ENCODE measurements around a stretch of chr1.

- RRBS, result no CpG with 5 or more reads among the region's 13 CpGs
Observed at GRCh38 chr1:169103034-169104075, 3.1 kb upstream of the ATP1B1 start.

DNA sequence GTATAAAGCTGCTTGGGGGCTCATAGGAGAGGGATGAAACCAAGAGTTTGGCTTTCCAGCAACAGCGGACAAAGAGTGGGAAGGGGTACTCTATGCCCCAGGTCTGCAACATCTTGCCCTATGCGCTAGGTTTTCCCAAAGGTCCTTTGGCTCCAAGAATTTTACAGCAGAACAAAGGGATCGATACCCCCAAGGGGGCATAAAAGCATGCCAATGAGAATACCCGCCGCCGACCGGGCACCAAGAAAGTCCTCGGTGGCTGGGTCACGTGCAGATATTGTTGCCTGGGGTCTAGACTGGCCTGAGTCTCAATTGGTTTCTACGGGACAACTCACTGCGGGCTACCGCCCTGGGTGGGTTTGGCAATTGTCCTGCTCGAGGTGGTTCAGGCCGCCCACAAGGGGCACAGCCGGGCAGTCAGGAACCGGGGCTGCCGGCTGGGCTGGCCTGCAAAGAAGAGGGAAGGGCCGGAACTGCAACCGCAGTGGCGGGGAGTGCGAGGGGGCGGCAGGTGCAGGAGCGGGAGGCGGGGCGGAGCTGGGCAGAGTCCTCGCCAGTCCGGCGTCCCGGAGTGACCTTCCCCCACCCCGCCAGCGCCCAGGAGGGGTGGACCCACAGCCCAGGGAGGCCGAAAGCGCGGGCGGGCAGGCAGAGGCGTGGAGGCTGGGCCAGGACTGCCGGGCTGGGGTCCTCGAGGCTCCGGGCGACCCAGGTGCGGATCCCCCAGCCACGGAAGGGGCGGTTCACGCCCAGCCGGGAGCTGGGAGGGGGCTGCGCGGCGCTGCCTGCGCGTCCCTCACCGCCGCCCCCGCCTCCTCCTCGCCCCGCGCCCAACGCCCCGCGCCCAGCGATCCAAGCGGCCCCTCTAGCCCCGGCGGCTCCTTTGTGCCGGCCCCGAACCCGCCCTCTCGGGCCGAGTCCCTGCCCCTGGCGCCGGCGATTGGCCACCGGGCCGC, 907 bp upstream of the ATP1B1 start:
- RRBS, result 2% methylated on average over 36 of the region's 73 CpGs

DNA sequence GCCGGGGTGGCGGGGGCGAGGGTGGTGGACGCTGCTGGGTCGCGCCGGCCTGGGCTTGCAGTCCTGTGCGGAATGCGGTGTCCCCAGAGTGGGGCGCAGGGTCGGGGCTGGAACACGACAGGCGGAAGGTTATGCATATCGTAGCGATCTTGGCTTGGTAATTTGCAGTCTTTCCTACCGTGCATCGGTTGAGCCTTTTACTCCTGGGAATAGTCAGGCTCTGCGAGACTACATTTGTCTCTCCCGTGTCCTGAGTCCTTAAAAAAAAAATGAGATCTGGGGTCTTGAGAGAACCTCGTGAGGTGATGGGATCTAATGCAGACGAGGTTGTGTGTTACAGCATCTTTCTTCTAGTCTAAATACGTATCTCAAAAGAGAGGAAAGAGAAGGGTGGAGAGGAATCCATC, 541 bp downstream of the ATP1B1 start:
- RRBS, result 2% methylated on average over 7 of the region's 22 CpGs

GRCh38 chr1:169107719-169108193, 1.3 kb downstream of the ATP1B1 start:
- RRBS, result no CpG with 5 or more reads among the region's 7 CpGs

GRCh38 chr1:169483975-169484677, 1.6 kb downstream of the SLC19A2 start:
- RRBS, result no CpG with 5 or more reads among the region's 9 CpGs

DNA sequence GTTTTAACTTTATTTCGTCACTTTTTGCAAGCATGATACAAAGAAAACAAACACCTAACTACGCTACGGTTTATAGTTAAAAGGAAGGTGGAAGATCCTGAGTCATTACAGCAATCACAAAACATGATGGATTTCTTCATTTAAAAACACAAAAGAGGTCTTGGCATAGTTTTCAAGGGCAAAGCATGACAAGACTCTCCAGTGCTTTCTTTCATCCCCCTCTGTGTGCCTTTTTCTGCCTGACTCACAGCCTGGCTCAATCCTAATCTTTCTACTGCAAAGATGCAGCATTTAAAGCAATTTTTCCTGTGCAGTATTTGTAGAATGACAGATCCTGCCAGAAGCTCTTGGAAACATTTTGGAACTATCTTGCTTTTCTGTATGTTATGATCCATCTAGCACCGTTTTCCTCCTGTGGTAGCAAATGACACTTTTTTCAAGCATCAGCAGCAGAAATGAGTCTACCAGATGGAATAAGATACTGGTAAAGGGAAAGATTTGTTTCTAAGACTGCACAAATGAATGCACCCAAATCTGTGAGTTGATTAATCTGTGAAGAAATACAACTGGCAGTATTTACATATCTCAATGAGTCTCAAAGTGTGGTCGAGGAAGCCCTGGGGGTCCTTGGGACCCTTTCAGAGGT, 974 bp upstream of the SLC19A2 start:
- RRBS, result no CpG with 5 or more reads among the region's 5 CpGs

DNA sequence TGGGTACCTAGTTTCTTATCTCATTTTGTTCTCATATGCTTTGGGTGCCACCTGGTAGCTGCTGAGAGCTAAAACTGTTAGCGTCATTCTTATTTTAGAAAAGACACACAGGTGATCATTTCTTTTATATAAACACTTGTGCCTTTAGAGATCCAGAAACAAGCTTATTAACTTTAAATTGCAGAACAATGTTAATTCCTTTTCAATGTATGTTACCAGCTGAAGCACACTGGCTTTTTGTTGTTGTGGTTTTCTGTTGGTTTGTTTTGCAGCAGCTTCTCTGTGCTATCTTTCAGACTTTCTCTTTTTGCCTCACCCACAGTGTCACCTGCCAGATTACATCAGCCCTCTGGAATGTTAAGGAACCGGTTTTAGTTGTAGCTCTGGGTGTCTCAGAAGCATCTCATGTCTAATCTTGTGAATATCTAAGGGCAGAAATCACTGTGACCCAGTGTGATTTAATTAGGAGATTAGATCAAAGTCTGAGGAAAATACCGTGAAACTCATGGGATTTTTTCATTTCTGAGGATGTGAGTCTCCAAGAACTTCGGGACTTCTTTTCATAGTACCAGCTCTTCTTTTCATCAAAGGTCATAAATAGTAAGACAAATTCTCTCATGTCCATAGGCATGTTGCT, 43.5 kb upstream of the SLC19A2 start:
- RRBS, result no CpG with 5 or more reads among the region's 4 CpGs

- RRBS, result no CpG with 5 or more reads among the region's 4 CpGs
Observed at GRCh38 chr1:169604440-169605273, 18.4 kb upstream of the F5 start.

DNA sequence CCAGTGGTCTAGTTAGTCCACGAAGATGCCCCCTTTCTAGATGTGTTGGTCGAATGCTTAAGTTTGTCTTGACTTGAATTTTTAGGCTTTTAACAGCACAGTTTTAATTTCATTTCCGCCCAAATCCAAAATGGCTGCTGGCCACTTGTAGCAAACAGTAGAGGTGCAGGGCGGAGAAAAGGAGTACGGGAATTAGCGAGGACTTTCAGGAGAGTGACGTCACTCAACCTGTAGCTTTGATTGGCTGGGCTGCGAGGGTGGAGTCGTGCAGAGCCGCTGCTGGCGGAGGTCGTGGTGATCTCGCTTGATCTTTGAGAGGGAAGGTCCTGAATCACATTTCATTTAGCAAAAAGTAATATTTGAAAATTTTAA, 391 bp upstream of the SCYL3 start:
- RRBS, result no CpG with 5 or more reads among the region's 13 CpGs

DNA sequence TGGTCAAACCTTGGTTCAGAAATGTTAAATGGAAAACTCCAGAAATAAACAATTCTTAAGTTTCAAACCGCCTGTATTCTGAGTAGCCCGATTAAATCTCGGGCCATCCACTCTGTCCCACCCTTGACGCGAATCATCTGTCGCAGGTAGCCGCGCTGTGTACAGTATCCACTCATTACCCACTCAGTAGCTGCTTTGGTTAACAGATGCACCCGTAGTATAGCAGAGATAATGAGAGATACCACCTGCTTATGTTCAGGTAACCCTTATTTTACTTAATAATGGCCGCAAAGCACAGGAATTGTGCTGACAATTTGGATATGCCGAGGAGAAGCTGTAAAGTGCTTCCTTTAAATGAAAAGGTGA, 814 bp upstream of the SCYL3 start:
- RRBS, result no CpG with 5 or more reads among the region's 11 CpGs

- RRBS, result no CpG with 5 or more reads among the region's 2 CpGs
Observed at GRCh38 chr1:170533376-170533728, 1.4 kb downstream of the GORAB start.

- RRBS, result no CpG with 5 or more reads among the region's 9 CpGs
Observed at GRCh38 chr1:170562525-170563630, 30.9 kb downstream of the GORAB start.

DNA sequence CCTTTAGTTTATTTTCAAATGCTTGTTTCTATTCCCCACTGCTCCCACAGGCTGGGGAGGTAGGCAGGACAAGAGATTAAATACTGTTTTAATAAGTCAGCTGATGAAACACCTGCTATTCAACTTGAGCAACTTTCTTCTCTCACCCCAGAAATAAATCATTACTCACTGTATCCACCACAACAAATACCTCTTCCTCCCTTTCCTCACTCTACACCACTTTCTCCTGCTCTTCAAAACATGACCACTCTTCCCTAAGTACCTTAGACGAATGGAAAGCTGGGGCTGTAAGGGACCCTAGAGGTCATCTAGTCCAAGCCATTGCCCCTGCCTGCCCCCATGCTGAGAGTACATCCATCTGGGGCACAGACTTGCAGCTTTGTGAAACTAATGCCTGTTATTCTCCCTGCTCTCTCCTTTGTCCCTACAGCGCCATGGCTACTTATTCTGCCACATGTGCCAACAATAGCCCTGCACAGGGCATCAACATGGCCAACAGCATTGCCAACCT, 71.7 kb downstream of the PRRX1 start:
- RRBS, result no CpG with 5 or more reads among the region's 2 CpGs

DNA sequence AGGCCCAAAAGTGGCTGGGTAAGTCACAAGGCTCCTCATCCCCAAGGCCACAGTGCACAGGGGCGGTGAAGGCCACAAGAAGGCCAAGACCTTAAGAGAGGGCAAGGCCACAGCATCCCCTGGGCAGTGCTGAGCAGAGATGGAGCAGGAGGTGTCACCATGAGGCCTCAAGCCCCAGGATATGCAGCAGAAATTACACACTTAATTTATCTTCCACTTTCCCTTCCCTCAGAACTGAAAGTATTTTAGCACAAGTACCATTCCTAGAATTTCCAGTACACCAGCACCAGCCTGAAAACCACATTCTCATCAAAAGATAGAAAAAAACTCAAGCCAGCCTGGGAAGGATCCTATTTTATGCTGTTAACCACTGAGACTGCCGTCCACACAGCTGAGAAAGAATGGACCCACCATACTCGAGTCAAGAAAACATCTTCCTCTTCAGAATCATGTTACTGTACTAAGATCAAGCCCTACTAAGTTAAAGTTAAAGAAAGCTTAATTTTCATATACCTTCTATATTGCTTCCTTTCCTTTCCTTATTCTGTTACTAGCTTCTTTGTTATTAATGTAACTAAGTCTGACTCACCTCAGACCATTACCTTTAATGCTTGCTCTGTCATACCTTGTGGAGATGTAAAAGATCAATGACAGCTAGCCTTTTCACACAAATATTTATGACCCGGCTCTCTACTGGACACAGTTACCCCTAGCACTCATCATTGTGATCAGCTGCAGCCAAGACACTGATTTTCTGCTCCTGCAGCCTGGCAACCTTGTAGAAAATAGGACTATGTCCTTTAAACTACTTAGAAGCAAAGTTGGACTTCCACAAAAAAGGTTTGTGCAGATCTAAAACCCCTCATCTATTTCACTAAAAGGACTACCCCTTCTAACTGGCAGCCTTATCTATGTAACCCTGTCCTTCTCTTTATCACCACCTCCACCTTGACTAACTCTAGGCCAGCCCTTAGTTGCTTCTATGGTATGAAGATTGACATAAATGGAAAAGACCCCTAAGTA, 26.2 kb upstream of the FMO1 start:
- RRBS, result no CpG with 5 or more reads among the region's 4 CpGs

- RRBS, result no CpG with 5 or more reads among the region's 1 CpG
Observed at GRCh38 chr1:171358966-171359165, 44.9 kb downstream of the FMO4 start.

DNA sequence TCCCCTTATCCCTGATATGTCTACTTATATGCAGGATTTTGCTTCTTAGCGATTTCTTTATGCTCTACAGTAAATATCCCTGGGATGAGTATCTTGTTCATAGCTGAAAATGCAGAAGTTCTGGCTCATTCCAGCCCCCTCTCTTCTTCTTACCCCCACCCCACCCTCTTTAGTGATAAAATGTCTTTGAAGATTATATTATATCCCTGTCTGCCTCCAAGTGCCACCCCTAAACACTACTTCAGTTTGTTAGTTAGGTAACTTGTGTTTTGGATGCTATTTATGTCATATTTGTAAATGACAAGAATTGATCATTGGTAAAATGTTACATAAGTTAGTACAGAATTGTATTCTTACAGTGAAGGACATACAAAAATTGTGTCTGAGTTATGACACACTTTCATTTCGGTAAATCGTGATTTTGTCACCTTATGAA, 2.6 kb downstream of the PRRC2C start:
- RRBS, result no CpG with 5 or more reads among the region's 3 CpGs

- RRBS, result no CpG with 5 or more reads among the region's 11 CpGs
Observed at GRCh38 chr1:171540067-171540923, 55.0 kb downstream of the PRRC2C start.

DNA sequence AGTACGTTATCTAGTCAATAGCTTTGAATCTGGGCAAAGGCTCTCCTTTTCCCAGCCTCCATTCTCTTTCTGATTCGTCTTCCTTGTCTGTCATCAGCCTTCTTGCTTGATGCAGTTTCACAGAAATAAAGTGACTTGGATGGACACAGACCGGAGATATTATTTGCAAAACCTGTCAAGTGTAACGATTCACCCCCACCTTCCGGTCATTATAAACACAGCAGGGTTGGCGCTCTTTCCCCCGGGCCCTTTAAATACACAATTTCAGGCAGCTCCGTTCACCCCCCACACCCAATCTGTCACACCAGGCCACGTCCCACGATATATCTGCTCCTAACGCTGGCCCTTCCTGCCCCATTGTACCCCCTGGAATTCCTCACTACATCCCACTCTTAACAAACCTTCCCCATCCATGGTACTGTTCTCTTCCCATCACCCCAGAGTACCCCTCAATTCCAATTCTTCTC, 609 bp downstream of the VAMP4 start:
- RRBS, result 10% methylated on average over 2 of the region's 11 CpGs

GRCh38 chr1:172188338-172188746, 232.1 kb upstream of the C1orf105 start:
- RRBS, result no CpG with 5 or more reads among the region's 2 CpGs

GRCh38 chr1:172322061-172323045, 98.1 kb upstream of the C1orf105 start:
- RRBS, result 3% methylated on average over 3 of the region's 15 CpGs

Measured in AG08470 (cell line).